Neural progenitor cell (in vitro differentiated cells): ENCODE data around the gene ZNF385D.

- RAMPAGE, long total RNA, result no peak
Measured at GRCh38 chr3:19945250-19946413, 1.3 kb upstream of the RAB5A start.

DNA sequence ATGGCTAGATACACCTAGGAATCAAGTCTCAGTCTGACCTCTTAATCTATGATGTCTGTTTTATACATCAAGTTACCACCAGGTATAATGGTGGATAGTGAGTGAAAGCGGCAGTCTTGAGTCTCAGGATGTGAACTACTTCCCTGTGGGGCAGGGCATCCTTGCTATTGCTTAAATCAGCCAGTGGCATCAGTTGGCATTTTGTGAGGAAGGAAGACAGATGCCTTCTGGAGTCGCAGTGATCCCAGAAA lies 70.9 kb downstream of the SGO1 start:
- RAMPAGE, long total RNA, result no peak

DNA sequence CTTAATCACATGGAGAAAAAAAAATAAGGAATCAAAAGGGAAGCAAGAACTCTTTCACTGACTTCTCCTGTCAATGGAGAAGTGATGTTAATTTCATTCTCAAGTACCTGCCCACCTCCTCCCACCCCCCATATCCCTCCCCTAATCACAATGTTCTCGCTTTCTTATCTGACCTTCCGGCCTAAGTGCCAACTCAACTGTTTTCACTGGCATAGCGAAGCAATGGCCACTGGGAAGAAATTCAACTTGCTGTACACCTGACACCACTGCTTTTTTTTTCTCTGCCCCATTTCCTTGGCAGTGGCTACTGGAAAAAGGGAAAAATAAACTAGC lies 3.8 kb downstream of the SGO1 start:
- RAMPAGE, long total RNA, result no peak

DNA sequence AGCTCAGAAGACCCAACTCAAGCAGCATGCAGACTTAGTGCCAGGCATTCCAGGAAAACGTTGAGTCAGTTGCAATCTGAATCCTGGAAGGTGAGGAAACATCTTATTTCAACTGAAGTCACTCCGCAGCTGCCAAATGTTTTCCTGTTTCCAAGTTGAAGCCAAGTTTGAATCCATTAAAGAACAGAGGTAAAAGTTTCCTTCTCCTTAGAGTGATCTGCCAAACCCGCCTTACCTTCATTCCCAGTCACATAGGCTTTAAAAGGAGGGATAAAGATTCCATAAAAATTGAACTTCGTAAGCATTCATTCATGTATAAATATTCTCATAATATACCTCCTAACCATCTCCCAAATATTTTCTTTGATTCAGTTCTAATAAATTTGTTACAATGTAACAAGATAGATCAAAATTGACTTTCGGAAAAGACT lies 126.3 kb downstream of the ZNF385D start:
- RAMPAGE, long total RNA, result no peak

DNA sequence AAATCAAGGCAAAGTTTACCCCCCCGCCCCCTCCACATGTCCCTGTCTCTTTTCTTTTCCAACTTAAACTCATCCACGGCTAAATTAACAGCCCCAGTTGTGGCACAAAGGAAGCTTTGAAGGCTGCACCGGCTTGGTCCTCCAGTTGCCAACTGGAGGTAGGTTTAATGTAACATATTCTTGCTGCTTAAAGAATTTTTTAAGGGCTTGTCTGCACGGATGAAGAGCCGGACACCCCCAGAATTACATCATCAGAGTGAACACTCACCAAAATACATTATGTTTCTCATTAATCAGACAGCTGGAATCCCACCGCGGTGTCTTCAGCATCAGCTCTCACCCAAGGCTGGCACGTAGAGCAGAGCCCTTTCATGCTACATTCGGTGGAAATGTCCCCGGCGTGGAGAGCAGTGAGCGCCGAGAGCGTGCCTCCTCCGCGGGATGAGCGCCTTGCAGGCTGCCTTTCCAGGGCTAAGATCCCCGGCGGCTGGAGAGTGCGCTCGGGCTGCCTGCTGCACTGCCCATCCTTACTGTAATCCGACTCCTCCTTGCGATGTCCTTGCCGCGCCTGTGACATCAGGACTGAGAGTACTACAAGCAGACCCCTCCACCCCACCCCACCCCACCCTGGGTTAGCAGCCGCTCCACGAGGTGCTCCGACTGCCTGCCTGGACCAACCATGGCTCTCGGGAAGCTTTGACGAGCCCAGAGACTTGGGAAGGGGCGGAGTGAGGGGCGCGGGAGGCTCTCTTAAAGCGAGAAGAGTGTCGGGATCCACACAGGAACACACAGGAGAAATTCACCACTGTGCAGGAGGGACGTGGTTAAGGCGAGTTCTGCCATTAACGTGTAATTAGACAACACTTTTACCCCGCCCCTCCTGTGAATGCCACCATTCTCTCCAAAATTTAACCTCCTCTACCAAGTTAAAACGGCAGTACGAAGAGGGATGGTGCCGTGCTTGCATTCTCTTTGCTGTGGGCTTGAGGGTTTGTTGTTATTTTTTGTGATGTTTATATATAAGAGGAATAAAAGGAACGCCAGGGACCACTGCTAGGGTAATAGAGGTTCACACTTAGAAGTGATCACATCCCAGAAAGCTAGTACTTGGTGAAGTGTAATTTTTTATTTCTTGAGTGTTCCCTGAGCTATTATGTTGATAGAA lies at the start of gene ZNF385D:
Gene ZNF385D (minus strand): TSS at position 584 of the 1,165 bp plus-strand sequence.
- RAMPAGE, long total RNA, result no peak

GRCh38 chr3:23364770-23365241 lies 161.7 kb downstream of the UBE2E2 start:
- RAMPAGE, long total RNA, result no peak

DNA sequence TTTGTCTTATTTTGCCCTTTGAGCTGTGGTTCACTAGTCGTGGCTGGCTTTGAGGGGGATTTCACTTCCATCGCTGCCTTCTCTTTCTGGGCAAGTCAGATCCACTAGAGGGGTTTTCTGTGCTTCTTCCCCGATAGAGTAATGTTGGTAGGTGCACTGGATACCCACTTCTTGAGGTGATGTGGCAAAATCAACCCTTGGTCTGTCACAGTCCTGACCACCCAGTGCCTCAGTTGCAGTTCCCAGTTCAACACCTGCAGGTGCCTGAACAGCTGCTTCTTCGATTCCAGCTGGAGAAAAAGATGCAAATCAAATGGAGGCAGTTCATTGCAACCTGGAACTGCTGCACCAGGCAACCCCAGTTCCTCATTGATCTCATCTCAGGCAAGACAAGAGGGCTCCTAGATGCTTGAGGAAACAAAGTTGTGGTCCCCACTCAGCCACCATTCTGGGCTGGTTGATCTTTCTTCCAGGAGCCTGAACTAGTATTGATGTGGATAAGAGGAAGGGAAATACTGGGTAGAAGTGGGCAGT lies 186.6 kb downstream of the UBE2E2 start:
- RAMPAGE, long total RNA, result no peak

- RAMPAGE, long total RNA, result no peak
Measured at GRCh38 chr3:23748868-23749219, 56.9 kb upstream of the UBE2E1 start.

GRCh38 chr3:23808487-23808973 lies 2.8 kb downstream of the UBE2E1 start:
- RAMPAGE, long total RNA, result no peak

- RAMPAGE, long total RNA, result no peak
Measured at GRCh38 chr3:23818420-23818967, 12.7 kb downstream of the UBE2E1 start.

DNA sequence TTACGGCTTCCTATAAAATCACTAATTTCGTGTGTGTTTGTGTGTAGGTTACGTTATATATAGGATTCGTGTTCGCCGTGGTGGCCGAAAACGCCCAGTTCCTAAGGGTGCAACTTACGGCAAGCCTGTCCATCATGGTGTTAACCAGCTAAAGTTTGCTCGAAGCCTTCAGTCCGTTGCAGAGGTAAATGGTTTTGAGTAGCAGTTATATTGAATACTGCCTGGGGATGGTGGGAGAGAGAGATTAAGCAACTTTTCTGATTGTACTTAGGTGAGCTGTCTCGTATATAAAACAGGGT lies 1.4 kb downstream of the RPL15 start:
- RAMPAGE, long total RNA, result no peak

DNA sequence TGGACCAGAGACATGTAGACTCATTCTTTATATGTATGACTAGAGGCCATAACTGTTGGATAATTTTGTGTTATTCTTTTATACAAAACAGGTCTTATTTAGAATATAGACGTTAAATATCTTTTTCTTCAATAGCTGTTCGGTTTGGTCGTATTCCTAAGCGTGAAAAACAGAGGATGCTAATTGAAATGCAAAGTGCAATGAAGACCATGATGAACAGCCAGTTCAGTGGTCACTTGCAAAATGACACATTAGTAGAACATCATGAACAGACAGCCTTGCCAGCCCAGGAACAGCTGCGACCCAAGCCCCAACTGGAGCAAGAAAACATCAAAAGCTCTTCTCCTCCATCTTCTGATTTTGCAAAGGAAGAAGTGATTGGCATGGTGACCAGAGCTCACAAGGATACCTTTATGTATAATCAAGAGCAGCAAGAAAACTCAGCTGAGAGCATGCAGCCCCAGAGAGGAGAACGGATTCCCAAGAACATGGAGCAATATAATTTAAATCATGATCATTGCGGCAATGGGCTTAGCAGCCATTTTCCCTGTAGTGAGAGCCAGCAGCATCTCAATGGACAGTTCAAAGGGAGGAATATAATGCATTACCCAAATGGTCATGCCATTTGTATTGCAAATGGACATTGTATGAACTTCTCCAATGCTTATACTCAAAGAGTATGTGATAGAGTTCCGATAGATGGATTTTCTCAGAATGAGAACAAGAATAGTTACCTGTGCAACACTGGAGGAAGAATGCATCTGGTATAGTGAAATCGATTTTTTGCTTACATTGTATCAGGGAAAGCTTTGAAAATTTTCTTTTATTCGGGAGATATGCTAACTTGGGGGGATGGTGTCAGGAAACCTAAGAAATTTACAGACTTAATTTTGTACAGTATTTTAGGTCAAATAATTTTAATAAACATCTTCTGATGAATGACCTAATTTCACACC lies 17.0 kb downstream of the NR1D2 start:
- RAMPAGE, long total RNA, result no peak

DNA sequence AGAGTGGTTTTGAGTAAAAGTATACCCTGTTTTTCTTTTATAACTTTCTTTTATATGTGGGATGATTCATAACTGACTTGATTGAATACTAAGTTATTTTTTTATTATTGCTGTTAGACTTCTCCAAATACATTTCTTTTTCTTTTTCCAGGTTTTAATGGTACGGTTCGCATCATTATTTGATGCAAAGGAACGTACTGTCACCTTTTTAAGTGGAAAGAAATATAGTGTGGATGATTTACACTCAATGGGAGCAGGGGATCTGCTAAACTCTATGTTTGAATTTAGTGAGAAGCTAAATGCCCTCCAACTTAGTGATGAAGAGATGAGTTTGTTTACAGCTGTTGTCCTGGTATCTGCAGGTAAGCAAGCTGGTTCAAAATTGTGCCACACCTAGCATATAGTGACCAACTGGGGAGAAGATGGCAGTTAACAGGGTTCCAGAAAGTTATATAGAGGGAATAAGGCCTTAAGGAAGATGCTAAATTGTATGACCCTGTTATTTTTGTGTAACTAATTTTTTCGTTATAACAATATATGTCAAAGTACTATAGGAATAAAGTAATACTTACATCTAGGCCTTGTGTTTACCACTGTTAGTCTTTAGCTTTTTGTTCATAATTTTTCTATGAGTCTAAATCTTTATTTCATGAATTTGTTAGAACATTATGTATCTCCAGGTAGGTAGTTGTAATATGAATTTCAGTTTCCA lies 22.7 kb downstream of the NR1D2 start:
- RAMPAGE, long total RNA, result no peak

GRCh38 chr3:24493694-24494192 lies 907 bp downstream of the THRB start:
- RAMPAGE, long total RNA, result no peak

GRCh38 chr3:25598079-25598452 lies 66.6 kb downstream of the TOP2B start:
- RAMPAGE, long total RNA, result no peak

GRCh38 chr3:25626335-25627172 lies 38.2 kb downstream of the TOP2B start:
- RAMPAGE, long total RNA, result no peak

DNA sequence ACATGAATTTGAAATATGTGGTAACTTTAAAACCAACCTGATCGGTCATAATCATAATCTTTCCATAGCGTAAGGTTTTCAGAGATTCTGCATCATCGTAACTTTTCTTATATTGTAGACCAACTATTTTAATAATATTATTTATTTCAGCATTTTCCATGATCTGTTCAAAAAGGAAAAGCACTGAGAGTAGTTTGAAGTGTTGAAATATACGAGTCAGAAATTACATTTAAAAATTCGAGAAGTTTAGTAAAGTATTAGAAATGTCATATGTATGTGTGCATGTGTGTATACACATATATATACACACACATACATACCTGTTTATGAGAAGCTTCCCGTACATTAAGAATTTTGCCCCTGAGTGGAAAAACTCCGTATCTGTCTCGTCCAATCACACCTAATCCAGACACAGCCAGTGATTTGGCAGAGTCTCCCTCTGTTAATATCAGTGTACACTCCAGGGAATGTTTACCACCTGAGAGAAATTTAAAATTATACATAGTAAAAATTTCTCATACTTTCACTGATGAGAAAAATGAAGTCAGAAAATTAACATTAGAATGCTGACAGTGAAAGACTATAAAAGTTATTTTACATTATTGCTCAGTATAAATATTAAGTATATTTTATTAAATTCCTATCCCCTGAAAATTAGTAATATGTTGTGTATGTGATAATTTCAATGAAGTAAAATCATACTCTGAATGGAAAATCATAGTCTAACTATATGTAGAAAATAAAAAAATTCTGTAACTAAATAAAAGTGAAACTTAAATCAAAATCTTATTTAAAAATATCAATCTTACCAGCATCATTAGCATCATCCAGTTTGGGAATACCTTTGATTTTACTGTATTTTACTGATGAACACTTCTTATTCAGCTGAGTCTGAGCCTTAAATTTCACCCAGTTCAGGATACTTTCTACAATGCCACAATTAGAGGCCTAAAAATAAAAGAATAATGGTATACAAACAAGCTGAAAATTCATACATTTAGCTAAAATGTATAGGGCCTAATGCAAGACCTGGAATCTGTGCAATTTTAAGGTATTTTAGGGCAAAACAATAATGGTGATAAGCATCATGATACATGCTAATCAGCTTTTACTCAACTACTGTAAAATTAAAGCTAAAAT lies 34.3 kb downstream of the TOP2B start:
- RAMPAGE, long total RNA, result no peak

DNA sequence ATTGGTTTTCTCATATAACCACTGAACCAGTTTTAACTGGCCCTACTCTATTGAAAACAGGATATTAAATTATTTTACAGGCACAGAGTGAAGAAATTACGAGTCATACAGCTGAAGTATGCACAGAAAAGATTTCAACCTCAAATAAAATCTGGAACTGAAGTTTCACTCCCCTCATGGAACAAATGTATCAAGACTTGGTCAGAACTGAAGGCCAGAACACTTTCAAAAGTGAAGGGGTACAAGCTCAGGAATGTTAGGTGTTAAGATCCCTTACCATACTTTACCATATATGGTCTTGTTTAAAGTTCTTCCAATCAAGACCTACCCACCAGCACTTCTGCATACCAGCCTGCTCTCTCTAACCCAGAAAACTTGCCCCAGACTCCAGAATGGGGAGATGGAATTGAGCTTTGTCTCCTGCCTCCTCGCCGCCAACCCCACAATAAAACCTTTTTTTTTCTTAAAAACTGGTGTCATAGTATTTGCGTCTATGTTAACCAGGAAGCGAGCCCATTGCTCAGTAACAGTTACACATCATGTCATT lies 59.8 kb downstream of the OXSM start:
- RAMPAGE, long total RNA, result no peak

DNA sequence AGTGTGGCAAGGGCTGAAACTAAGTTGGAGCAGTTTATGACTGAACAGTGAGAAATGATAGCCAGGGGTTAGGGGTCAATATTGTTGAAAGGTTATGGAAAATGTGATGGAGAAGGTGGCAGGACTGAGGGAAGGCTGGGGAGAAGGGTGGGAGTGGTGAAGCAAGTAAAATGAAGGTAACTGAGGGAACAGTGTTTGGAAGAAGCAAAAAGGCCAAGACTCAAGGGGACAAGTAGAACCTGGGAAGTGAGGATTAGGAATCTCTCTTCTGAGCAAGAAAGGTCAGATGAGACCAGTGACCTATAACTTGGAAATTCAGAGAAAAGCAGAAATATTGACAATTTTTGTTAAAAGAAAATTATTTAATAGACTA lies 292.3 kb downstream of the LRRC3B start:
- RAMPAGE, long total RNA, result no peak

DNA sequence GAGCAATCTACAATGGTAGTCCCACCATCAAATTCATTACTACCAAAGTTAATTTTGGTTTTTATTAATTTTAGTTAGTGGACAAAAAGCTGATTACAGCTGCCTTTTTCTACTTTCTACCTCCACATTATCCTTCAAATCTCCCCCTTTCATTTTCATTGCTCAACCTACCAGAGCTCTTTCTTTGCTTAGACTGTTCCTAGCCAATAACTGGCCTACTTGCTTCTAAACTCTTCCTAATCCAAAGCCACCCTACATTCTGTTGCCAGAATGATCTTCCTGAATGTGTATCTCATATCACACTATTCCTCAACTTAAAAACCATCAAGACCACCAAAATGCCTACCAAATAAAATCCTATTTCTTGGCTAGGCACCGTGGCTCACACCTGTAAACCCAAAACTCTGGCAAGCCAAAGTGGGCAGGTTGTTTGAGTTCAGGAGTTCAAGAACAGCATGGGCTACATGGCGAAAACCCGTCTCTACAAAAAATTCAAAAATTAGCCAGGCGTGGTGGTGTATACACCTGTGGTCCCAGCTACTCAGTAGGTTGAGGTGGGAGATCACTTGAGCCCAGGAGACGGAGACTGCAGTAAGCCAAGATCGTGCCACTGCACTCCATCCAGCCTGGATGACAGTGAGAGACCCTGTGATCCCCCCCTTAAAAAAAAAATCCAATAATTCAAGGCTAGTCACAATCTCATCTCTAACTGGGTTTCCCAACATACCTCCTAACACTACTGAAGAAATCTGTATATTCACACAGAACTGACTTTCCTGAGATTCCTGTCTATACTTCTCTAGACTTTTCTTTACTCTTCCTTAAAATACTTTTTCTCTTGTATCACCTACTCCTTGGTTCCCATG lies 48.8 kb downstream of the SLC4A7 start:
- RAMPAGE, long total RNA, result no peak